Vein endothelial cell (primary cell): ENCODE measurements around a stretch of chr2.

GRCh38 chr2:54042882-54043381, 72.0 kb downstream of the ACYP2 start:
- CAGE, long polyA plus RNA, result no peak

DNA sequence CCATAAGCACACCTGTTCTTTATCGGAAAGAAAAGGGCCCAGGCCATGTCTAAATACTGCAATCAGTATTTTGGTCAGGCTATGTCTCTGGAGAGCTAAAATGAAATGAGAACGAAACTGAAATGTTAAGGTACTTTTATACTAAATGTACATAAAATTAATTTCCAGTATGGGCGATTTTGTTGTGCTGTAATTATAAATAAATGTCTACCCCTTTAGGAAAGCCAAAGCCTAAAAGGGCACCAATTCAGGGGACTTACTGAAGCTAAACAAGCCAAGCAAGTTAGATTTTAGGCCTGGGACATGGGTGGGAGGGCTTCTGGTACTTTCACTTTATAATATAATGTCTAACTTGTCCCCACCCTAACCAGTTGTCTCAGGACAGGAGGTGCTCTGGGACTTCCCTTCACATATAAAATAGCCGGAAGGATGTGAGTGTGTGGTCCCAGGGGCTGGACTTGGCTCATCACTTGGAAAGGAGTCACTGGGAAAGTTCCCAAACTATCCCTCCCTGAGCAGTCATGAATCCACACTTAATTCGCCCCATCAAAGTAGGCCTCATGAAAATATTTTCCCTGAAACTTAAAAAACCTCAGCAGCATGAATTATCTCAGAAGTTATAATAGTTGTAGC, 56.2 kb downstream of the C2orf73 start:
- CAGE, long polyA plus RNA, result no peak

- CAGE, long polyA plus RNA, result no peak
Observed at GRCh38 chr2:54409539-54410263, 46.4 kb upstream of the SPTBN1 start.

DNA sequence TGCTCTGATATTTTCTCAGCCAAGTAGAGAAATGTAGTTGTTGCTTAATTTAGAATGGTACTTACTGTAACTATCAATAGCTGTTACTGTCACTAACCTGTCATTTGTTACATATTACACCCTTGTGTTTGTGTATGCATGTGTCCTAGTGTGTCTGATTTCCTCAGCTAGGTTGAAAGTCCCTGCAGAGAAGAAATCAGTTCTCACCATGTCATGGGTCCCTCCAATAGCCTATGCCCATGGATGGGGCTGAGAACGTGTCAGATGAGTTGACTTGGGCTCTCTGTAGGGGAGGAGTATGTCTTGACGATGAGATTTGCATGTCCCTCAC, 94.5 kb downstream of the SPTBN1 start:
- CAGE, long polyA plus RNA, result no peak

GRCh38 chr2:54571892-54572270, 115.8 kb downstream of the SPTBN1 start:
- CAGE, long polyA plus RNA, result no peak

DNA sequence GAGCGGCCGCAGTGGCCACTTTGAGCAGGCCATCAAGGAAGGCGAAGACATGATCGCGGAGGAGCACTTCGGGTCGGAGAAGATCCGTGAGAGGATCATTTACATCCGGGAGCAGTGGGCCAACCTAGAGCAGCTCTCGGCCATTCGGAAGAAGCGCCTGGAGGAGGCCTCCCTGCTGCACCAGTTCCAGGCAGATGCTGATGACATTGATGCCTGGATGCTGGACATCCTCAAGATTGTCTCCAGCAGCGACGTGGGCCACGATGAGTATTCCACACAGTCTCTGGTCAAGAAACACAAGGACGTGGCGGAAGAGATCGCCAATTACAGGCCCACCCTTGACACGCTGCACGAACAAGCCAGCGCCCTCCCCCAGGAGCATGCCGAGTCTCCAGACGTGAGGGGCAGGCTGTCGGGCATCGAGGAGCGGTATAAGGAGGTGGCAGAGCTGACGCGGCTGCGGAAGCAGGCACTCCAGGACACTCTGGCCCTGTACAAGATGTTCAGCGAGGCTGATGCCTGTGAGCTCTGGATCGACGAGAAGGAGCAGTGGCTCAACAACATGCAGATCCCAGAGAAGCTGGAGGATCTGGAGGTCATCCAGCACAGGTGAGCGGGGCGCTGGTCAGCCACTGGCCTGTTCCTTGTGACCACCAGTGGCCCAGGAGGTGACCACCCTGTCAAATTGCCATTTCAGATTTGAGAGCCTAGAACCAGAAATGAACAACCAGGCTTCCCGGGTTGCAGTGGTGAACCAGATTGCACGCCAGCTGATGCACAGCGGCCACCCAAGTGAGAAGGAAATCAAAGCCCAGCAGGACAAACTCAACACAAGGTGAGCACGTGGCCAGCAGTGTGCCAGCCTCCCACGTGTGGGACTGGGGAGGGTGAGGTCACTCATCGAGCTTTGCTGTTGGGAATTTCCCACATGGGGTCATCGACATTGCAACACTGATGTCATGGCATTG, 94.0 kb upstream of the EML6 start:
- CAGE, long polyA plus RNA, result no peak

DNA sequence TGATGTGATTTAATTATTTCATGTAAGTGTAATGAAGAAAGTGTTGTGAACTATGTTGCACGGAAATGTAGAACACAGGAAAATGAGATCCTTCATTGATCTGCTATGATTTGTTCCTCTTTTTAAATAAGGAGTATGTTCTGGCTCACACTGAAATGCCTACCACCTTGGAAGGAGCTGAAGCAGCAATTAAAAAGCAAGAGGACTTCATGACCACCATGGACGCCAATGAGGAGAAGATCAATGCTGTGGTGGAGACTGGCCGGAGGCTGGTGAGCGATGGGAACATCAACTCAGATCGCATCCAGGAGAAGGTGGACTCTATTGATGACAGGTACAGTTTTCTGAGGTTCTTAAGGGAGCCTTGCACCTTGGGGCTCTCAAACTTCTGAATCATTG, 91.0 kb upstream of the EML6 start:
- CAGE, long polyA plus RNA, result no peak

DNA sequence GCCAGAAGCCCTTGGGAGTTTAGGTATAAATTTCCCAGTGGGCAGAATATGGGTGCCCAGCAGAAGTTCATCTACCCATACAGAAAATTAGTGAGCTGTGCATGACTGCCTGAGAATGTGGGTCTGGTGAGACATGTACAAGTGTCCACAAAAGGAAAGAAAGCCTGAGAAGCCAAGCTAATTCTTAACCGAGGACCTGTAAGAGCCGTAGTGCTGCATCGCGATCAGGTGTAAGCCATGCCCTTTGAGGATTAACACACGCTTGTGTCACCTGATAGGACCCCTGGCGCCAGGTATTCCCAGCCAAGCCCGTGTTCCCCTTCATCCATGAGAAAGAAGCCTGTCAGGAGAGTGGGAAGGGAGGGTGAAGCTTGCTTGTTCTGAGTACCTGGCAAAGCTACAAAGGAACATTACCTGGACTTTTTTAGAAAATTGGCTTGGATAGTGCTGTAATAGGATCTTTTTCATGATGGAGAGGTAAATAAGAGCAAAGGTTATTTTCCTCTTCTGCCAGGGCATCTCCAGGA, 90.6 kb upstream of the EML6 start:
- CAGE, long polyA plus RNA, result no peak

DNA sequence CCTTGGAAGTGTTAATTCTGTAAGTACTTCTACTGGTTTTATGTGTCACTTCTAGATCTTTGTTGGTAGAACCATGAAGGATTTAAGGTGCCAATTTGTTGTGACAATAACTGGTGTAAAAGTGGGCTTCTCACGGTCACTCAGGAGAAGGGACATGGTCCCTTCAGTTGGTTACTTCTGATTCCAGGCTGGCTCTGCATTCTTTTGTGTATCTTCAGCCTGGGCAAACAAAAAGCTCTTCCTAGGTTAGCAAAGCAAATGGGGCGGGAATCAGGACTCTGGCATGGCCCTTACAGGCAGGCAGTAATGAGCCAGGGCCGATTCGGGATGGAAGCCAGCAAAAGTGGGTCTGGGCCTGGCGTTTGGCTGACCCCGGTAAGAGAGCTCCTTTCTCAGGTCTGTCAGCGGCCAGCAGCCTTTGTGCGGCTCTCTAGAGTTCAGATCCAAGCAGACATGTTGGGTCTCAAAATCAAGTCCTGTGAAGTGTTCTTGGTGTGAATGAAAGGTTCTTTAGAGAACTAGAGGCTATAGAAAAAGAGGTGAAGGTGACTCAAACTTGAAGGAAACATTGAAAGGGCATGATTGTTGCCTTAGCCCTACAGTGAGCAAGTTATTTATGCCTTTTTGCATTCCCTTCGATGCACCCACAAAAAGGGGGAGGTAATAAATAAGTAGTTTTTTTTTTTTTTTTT, 81.5 kb upstream of the EML6 start:
- CAGE, long polyA plus RNA, result no peak

DNA sequence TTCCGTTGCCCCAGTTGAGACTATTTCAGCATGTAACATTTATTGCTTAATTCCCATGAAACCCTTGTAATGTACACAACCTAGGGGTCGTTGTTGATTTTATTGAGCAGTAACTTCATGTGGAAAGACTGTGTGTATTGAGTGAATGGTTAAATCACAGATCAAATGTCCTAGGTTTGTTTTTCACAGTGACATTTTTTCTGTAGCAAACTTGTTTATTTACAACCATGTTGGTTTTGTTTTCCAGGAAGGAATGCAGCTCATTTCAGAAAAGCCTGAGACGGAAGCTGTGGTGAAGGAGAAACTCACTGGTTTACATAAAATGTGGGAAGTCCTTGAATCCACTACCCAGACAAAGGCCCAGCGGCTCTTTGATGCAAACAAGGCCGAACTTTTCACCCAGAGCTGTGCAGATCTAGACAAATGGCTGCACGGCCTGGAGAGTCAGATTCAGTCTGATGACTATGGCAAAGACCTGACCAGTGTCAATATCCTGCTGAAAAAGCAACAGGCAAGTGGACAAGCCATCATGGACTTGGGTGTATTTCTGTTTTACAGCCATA, 79.3 kb upstream of the EML6 start:
- CAGE, long polyA plus RNA, result no peak

DNA sequence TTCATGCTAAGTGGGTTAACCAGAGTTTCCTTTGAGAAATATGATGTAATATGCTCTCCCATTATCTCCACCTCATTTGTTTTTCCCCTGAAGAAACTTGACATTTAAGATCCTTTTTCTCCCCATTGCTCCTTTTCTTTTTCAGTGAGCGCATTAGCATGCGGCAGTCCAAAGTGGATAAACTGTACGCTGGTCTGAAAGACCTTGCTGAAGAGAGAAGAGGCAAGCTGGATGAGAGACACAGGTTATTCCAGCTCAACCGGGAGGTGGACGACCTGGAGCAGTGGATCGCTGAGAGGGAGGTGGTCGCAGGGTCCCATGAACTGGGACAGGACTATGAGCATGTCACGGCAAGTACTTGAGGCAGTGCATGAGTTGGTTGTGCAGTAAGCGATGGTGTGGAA, 74.6 kb upstream of the EML6 start:
- CAGE, long polyA plus RNA, result no peak

DNA sequence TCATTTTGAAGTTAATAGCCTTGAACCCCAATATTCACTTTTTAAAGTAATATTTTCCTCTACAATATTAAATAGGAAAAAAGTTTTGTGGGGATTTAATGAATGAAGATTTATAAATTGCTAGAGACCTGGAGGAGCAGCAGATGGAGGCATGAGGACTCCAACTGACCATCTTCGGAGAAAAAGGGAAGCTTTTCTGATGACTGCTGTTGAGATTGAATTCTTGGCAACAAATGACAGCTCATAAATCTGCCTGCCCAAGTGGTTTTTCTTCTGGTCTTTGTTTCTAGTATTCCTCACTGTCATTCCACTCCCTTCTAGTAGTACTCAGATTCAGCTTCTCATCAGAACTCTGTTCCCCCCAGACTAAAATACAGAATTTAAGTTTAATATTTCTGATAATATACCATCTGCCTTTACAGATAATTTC, 157.0 kb downstream of the EML6 start:
- CAGE, long polyA plus RNA, result no peak

GRCh38 chr2:54903779-54904663, 146.2 kb downstream of the RTN4 start:
- CAGE, long polyA plus RNA, result no peak

GRCh38 chr2:55010829-55011433, 39.3 kb downstream of the RTN4 start:
- CAGE, long polyA plus RNA, result no peak

DNA sequence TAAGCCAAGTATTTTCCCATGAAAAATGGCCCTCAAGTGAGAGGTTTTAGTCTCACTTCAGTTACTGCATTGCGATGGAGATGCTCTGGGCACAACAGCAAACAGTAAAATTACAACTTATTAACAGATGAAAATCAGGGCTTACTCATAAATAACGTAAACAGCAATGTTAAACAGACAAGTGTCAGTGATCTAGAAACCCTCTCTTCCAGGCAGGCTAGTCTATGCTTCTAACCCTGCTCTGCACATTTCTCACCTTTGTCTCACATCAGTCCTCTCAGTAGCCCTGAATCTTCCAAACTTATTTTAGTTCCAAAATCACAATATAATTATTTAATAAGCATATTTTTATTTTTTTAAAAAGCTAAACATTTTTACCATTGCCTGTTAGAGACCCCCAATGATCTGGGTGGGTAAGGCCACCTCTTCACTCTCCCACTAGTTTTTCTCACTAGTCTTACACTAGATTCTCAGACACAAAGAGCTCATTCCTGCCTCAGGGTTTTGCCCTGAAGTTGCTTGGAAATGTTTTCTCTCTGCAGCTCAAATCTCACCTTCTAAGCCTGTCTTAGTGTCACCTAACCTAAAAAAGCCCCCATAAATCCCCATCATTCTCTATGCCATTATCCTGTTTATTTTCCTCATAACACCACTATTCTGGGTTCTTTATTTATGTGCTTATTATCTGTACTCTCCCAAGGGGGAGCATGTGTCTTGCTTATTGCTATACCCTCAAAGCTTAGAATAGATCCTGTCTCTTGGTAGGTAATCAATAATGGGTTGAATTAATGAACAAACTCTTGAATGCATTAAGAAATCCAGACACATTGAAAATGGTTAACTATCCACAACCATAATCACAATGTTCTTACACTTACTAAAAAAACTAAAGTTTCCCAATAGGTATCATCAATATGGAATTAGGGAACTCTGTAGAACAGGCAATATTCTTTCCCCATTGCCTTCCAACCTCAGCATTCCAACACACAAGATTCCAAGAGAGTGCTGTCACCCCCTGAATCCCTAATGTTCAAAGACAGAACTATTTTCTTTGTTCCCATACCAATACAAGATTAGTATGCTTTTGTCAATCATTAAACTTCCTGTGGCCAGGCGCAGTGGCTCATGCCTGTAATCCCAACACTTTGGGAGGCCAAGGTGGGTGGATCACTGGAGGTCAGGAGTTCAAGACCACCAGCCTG, 3.9 kb downstream of the RTN4 start:
- CAGE, long polyA plus RNA, result no peak

DNA sequence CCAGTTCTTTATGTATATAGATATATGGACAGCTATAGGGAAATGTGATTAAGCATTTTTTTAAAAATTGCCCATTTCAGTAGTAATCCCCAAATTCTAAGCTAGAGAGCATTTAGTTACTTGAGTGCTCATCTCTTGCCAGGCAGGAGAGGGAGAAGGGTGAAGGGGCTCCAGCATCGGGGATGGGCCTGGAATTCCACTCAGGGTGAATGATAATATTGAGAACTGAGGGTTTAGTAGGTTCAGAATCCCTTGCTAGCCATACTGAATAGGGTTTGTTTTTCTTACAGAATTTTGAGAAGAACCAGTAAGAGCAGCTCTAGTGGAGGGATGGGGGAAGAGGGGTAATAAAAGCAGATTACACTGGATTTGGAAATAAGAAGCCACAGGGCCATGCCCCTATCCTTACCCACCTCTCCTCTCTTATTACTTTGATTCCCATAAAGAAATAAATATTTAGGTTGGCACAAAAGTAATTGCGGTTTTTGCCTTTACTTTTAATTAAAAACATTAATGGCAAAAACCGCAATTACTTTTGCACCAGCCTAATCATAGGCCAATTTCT, 58.1 kb upstream of the RTN4 start:
- CAGE, long polyA plus RNA, result no peak

DNA sequence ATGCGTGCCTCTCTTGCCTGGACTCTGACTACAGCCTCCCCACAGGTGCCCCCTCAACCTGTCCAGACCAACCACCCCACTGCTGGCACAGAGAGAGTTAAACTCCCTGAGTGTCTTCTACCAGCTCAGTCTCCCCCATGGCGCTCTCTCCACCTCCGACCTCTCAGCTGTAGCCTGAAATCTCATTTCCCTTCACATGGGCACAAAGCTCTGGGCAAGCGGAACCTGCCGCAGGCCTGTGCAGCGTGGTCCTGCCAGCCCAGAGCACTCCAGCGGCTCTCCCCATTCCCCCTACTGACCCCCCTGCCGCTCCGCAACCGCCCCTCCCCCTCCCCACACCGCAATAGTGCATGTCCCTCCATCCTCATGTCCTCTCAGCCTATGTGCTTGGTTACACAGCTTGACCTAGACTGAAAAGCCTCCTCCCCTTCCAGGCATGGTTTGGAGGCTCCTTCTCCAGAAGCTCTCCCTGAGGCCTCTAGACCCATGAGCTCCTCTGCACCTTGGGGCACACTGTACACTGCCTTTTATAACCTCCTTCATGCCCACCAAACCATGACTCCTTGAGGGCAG, 87.4 kb upstream of the RTN4 start:
- CAGE, long polyA plus RNA, result no peak

- CAGE, long polyA plus RNA, result no peak
Observed at GRCh38 chr2:55409011-55409814, 10.4 kb downstream of the CCDC88A start.

DNA sequence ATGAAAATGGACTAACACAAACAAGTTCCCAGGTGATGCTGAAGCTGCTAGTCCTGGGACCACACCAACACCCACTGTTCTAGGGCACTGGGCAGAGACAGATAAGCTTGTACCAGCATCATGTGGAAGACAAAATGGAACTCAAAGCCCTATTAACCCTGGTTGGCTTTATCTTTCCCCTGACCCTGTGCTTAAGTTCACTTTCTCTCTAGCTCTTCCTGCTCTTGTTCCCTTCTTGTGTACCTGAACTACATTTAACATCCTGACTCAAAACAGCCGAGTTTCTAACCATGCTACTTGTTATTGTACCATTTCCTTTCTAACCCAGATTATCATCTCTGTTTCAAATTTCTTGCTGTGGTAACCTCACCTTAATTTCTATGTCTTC, 10.9 kb downstream of the CFAP36 start:
- CAGE, long polyA plus RNA, result no peak

GRCh38 chr2:55618343-55618609, 854 bp upstream of the PPP4R3B start:
- CAGE, long polyA plus RNA, result no peak